SK-N-SH (cell line): ENCODE measurements around a stretch of chr10.

DNA sequence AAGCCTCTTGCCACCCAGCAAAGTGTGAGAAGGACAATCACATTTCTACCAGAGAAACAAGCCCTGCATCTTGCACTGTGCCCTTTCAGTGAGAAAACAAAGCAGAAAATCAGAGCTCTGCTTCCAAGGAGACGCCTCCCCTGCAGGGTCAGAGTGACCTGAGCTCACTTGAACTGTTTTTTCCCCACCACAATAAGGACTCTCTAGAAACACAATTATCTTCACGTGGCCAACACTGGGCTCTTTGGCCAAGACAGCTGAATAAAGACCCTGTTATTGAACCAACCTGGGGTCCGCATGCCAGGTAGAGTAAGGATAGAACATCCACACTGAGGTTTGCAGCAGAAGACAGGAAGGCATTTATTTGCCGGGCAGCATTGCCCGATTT lies 30.1 kb upstream of the PRLHR start:
- RRBS: no CpG with 5 or more reads among the region's 5 CpGs
CAGE:
- cytosol, long polyA plus RNA: no peak
- long polyA plus RNA: no peak
- nucleus, long polyA plus RNA: no peak

DNA sequence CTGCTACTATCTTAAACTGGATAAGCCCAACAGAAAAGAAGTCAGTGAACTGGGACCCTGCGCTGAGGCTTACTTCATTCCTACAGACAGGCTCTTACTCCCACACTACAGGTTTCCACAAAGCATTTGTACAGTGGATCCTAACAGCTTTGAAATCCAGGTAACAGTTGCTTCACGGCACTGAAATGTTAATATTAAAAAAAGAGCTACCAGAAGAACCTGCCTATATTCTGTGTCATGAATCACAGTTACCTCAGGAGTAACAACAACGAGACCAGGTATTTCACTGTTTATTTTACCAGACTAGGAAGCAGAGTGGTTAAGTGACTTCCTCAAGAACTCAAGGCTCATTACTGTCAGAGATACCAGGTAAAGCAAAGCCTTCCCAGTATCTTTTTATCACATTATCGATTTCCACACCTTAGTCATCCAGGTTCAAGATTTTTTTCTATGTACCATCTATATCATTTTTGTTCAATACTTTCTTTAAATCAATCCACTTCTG lies 23.7 kb downstream of the CACUL1 start:
- RRBS: no CpG with 5 or more reads among the region's 4 CpGs
CAGE:
- cytosol, long polyA plus RNA: no peak
- long polyA plus RNA: no peak
- nucleus, long polyA plus RNA: no peak

DNA sequence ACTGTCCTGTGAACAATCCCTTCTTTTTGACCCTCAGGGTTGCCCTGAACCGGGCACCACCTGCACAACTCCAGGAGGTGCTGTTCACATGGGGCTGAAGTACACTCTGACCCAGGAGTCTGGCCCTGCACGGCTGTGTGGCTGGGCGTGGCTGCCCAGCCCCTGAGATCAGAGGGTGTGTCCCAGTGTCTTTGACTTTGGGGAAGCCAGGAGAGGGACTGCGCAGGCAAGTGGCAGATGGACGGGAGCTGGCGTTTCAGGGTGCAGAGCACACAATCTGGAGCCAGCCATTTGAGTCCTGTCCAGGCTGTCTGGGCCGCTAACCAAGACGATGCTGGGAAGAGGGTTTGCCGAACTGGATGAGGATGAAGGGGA lies 121.0 kb upstream of the NANOS1 start:
- RRBS: no CpG with 5 or more reads among the region's 9 CpGs
CAGE:
- cytosol, long polyA plus RNA: no peak
- long polyA plus RNA: no peak
- nucleus, long polyA plus RNA: no peak

- RRBS: no CpG with 5 or more reads among the region's 12 CpGs
CAGE:
- cytosol, long polyA plus RNA: no peak
- long polyA plus RNA: no peak
- nucleus, long polyA plus RNA: no peak
Measured at GRCh38 chr10:119035915-119036399, 6.4 kb downstream of the NANOS1 start.

DNA sequence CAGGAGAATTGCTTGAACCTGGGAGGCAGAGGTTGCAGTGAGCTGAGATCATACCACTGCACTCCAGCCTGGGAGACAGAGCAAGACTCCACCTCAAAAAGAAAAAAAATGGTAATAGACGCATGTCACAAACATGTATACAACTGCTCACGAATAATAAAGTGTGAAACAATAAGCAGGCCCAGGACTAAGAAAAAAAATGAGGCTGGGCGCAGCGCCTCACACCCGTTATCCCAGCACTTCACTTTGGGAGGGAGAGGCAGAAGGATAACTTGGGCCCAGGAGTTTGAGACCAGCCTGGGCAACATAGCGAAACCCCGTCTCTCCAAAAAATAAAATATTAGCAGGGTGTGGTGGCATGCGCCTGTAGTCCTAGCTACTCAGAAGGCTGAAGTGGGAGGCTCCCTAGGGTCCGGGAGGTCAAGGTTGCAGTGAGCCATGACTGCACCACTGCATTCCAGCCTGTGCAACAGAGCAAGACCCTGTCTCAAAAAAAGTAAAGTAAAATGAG lies 11.6 kb downstream of the NANOS1 start:
- RRBS: no CpG with 5 or more reads among the region's 9 CpGs
CAGE:
- cytosol, long polyA plus RNA: no peak
- long polyA plus RNA: no peak
- nucleus, long polyA plus RNA: no peak

DNA sequence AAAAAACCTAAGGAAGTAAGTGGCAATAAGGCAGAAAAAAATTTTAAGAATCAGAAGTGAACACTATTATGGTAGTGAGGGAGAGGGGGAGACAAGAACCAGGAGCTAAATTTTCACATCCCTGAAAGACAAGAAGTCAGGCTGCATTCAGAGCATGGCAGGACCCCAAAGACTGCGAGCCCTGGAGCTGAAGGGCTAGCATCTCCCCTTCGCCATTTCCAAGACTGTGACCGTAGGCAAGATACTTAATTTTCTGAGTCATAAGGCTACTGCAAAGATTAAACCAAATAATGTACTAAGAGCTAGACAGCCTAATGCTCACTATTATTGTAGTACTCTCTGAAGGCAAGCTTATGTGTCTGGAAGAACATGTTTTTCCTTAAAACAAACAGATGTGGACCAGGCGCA lies 14.1 kb downstream of the EIF3A start:
- RRBS: no CpG with 5 or more reads among the region's 4 CpGs
CAGE:
- cytosol, long polyA plus RNA: no peak
- long polyA plus RNA: no peak
- nucleus, long polyA plus RNA: no peak

DNA sequence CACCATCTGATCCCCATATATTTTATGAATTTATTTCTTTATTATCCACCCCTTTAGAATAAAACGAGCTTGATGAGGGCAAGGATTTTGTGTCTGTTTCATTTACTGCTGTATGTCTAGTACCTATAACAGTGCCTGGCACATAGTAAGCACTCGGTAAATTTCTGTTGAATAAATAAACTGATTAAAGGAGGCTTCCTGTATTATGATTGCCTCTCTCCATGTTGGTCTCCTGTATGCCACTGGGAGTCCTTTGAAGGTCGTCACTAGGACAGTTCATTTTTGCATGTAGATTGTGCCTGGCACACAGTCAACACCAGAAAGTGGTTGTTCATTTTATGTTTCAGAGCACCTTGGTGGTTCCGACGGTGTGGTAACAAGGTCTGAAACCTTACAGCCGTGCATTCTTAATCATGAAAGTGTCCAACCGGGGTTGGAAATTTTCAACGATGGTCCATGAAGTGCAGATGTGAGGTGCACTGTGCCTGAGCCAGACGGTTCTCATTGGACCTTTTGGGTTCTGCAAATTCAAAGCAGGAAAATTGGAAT lies 9.7 kb upstream of the EIF3A start:
- RRBS: no CpG with 5 or more reads among the region's 9 CpGs
CAGE:
- cytosol, long polyA plus RNA: no peak
- long polyA plus RNA: no peak
- nucleus, long polyA plus RNA: no peak

DNA sequence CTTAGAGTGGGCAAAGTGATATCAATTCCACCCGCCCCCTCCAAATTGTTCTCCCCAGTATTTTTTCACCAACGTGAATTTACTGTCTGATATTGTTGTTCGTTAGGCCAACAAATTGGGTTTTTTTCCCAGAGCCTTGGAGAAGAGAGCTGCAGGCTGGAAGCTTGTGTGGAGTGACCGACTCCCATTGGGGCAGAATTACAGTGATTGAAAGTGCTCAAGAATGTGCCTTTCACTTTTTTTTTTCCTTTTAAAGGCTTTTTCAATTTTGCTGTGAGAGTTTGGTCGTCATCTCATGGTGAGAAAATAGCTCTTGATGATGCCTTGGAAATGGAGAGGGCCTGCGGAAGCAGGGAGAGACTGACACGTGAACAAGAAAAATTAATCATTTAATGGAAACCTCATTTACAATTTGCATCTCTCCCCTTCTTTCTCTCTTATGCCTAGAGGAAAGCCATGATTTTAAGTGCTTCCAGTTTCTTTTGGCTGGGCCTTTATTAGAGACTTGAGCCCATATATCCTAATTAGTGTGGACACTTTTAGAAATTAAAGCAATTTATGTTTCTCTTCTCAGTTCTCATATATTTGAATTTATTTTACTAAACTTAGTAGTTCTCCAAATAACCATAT lies 2.7 kb downstream of the GRK5 start:
- RRBS: no CpG with 5 or more reads among the region's 7 CpGs
CAGE:
- cytosol, long polyA plus RNA: no peak
- long polyA plus RNA: no peak
- nucleus, long polyA plus RNA: no peak

GRCh38 chr10:119222454-119223626 lies 15.5 kb downstream of the GRK5 start:
- RRBS: no CpG with 5 or more reads among the region's 21 CpGs
CAGE:
- cytosol, long polyA plus RNA: no peak
- long polyA plus RNA: no peak
- nucleus, long polyA plus RNA: no peak

- RRBS: no CpG with 5 or more reads among the region's 3 CpGs
CAGE:
- cytosol, long polyA plus RNA: no peak
- long polyA plus RNA: no peak
- nucleus, long polyA plus RNA: no peak
Measured at GRCh38 chr10:119230651-119231241, 23.4 kb downstream of the GRK5 start.

GRCh38 chr10:119253327-119254450 lies 46.3 kb downstream of the GRK5 start:
- RRBS: 7% methylated on average over 5 of the region's 16 CpGs
CAGE:
- cytosol, long polyA plus RNA: no peak
- long polyA plus RNA: no peak
- nucleus, long polyA plus RNA: no peak

DNA sequence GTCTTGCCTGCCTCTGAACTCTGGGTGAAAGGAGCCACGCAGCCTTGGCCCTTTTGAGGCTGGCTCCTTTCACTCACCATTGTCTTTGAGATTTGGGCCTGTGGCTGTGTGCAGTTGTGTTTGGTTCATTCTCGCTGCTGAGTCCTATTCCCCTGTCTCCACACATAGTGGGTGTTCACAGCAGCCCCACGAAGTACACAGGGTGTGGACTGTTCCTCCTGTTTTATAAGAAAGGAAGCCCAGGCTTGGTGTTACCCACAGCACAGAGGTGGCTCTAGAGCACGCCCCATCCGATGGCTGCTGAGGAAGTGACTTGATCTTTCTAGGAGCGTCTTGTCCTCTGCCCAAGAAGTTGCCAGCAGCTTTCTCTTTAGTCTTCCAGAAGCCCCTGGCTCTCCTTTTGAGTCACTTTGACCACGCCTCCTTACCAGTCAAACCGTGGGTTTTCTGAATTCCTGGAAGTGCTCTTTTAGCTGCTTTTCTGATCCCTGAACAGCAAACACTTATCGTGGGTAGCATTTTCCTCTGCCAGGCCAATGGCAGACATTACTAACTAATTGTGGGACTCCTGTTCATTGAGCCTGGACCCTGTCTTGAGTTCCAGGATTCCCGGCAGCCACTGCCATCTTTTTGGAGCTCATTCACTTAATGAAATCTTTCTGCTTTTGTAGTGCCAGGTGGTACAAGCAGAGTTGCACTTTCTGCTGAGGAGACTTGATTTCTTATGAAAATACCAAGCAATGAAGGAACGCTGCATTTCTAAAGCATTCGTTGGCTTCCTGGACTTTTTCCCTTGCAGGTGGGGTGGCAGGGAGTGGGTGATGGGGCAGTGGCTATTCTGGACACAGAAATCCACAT lies 94.1 kb downstream of the GRK5 start:
- RRBS: no CpG with 5 or more reads among the region's 12 CpGs
CAGE:
- cytosol, long polyA plus RNA: no peak
- long polyA plus RNA: no peak
- nucleus, long polyA plus RNA: no peak

GRCh38 chr10:119348674-119349402 lies 141.5 kb downstream of the GRK5 start:
- RRBS: no CpG with 5 or more reads among the region's 16 CpGs
CAGE:
- cytosol, long polyA plus RNA: no peak
- long polyA plus RNA: no peak
- nucleus, long polyA plus RNA: no peak

- RRBS: no CpG with 5 or more reads among the region's 22 CpGs
CAGE:
- cytosol, long polyA plus RNA: no peak
- long polyA plus RNA: no peak
- nucleus, long polyA plus RNA: no peak
Measured at GRCh38 chr10:119386454-119387029, 156.0 kb downstream of the RGS10 start.

DNA sequence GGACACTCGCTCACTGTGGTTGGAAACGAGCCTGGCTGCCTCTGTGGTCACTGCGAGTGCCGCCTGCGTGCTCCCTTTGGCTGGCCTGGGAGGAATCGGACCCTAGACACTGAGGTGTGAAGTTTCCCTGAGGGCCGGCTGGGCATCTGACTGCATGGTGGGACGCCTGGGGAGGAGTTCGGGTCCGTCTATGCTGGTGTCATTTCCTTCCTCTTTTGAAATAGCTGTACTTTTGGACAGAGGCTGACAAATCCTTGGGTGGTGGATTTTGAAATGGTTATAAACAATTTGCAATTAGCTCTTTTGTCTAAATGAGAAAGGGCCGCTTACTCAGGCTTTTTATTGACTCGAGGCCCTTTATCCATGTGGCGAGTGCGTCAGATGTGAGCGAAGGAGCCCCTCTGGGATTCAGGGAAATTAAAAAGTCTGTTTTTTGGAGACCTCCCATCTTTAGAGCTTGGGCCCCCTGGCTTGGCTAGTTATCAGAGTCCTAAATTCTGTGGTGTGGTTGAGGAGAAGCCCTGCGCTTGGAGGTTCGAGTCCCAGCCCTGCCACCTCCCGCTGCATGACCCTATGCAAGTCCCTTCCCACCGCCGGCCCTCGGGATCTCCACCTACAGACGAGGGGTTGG lies 147.1 kb downstream of the RGS10 start:
- RRBS: no CpG with 5 or more reads among the region's 22 CpGs
CAGE:
- cytosol, long polyA plus RNA: no peak
- long polyA plus RNA: no peak
- nucleus, long polyA plus RNA: no peak

DNA sequence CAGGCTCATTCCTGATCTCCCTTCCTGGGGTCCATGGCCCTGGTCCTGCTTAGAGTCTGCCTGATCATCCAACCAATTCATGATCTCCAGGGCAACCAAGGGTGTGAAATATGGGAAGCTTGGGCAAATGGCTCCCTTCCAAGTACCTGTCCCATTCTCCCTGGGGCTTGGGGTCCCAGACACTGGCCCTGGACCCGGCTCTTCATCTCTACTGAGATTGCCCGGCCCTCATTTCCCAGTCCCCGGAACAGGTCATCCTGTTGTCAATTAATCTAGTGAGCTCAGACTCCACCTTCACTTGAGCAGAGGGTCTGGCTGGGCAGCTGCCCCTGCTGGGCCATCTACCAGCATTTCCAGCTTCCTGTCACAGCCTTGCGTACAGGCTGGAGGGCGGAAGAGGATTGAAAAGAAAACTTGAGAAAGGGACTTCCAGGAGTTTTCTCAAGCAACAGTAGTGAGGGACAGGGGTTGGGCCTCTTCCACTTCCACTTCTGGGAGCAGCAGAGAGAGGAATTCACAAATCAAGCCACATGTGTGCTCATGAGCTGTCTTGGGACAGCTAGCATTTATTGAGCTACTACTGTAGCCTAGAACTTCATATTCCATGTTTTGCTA lies 136.1 kb downstream of the RGS10 start:
- RRBS: no CpG with 5 or more reads among the region's 5 CpGs
CAGE:
- cytosol, long polyA plus RNA: no peak
- long polyA plus RNA: no peak
- nucleus, long polyA plus RNA: no peak

DNA sequence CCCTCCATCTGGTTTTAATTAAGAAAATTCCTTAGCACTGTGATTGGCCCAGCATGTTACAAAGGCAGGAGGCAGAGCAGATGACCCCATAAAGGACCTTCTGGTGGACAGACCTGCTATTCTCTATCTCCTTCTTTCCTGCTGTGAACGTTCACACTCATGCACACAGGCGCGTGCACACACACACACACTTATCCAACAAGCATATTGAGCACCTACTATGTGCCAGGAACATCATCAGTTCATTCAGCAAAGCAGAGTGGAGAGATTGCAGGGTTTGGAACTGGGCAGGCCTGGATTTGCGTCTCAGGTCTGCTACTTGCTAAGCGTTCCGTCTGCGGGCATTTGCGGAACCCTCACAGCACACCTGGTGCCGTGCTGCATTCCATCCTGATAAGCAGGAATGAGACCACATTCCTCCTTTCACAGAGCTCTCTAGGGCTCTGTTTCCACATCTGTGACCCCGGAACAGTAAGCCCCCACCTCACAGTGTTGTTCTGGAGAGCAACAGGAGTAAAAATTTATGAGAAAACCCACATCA lies 129.2 kb downstream of the RGS10 start:
- RRBS: no CpG with 5 or more reads among the region's 10 CpGs
CAGE:
- cytosol, long polyA plus RNA: no peak
- long polyA plus RNA: no peak
- nucleus, long polyA plus RNA: no peak

- RRBS: no CpG with 5 or more reads among the region's 16 CpGs
CAGE:
- cytosol, long polyA plus RNA: no peak
- long polyA plus RNA: no peak
- nucleus, long polyA plus RNA: no peak
Measured at GRCh38 chr10:119441223-119441836, 101.2 kb downstream of the RGS10 start.

- RRBS: no CpG with 5 or more reads among the region's 14 CpGs
CAGE:
- cytosol, long polyA plus RNA: no peak
- long polyA plus RNA: no peak
- nucleus, long polyA plus RNA: no peak
Measured at GRCh38 chr10:119447990-119448470, 94.5 kb downstream of the RGS10 start.

GRCh38 chr10:119449991-119450587 lies 92.4 kb downstream of the RGS10 start:
- RRBS: no CpG with 5 or more reads among the region's 14 CpGs
CAGE:
- cytosol, long polyA plus RNA: no peak
- long polyA plus RNA: no peak
- nucleus, long polyA plus RNA: no peak